ENCODE measurements around the gene OR5K4.

DNA sequence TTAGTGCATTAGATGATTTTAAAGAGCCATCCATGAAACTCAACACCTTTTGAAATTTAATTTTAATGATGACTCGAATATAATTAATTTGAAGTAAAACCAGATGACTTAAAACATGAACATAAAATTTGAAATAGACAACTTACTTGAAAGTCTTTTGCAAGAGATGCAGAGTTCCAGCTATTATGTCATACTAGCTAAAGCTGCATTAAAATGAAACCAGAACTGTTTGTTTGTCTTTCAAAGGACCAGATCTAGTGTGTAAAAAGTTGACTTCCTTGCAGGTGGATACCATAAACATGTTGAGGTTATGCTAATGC is 586.2 kb downstream of the EPHA3 start:
- RRBS: no CpG with 5 or more reads among the region's 1 CpG

DNA sequence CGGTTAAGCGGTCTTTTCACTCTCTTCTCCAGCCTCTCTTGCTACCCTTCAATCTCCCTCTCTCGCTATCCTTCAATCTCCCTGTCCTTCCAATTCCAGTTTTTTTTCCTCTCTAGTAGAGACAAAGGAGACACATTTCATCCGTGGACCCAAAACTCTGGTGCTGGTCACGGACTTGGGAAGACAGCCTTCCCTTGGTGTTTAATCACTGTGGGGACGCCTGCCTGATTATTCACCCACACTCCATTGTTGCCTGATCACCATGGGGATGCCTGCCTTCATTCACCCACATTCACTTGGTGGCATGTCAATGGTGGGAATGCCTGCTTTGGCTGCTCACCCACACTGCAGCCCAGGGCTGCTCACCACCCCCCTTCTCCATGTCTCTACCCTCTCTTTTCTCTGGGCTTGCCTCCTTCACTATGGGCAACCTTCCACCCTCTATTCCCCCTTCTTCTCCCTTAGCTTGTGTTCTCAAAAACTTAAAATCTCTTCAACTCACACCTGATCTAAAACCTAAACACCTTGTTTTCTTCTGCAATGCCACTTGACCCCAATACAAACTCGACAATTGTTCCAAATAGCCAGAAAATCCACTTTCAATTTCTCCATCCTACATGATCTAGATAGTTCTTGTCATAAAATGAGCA is 35.0 kb downstream of the PROS1 start:
- RRBS: no CpG with 5 or more reads among the region's 7 CpGs

GRCh38 chr3:95923311-95923917 is 891.0 kb upstream of the EPHA6 start:
- RRBS: no CpG with 5 or more reads among the region's 3 CpGs

DNA sequence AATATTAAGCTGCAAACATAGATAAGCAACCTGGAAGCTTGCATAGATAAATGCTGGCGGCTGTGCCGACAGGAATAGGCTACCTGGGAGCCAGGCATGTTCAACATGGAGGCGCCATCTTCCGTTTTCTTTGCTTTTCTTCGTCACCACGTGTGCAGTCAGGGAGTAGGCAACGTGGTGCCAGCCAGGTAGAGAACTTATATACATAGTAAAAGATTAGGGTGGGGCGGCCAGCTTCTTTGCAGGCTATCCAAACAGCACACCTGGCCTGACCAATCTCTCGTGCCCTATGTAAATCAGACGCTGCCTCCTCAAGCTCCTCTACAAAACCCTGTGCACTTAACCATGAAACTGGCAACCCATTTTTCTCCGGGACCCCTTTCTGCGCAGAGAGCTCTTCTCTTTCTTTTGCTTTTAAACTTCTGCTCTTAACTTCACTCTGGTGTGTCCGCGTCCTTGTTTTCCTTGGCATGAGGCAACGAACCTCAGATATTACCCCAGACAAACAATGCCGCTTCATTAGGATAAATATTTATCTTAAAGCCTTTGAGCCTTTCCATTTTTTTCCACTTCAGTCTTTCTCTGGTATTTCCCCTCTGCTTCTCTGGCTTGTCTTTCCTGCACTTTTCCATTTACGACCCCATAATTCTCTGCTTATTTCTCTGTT is 28.5 kb upstream of the OR5K4 start:
- RRBS: no CpG with 5 or more reads among the region's 17 CpGs

DNA sequence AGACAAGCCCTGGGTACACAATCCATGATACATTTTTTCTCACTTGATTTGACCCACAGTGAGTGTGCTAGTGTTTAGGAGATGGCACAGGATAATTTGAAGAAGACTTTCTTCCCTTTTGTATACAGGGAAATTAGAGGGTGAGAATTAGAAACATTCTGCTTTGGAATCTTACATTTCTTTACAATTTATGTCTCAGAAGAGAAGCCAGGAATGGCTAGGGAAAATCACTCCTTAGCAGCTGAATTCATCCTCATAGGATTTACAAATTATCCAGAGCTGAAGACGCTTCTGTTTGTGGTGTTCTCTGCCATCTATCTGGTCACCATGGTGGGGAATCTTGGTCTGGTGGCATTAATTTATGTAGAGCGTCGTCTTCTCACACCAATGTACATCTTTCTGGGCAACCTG is at the start of gene OR5K4:
TSS of gene OR5K4 (plus strand) at position 214 of the 411 bp plus-strand sequence.
- RRBS: no CpG with 5 or more reads among the region's 3 CpGs

DNA sequence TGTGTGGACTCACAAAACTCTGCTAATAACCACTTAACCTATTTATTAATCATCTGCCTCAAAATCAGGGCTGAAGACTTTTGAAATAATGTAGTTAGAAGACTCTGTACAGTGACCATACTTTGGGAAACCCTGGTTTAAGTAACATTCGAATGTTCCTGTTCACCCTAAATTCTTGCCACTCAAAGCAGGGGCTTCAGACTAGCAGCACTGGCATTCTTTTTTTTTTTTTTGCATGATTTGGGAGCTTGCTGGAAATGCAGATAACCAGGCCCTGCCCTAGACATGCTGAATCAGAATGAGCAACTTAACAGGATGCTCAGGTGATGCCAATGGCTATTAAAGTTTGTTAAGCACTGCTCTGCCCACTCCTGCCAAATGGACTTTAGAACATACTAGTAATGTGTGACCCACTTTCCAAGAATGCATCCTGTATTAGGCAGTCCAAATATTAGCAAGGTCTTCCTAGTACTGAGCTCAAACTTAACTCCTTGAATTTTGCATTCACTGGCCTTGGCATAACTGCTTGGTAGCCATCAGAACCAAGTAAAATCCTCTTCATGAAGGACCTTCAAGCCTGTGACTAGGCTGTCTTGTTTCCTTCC is 12.7 kb upstream of the ST3GAL6 start:
- RRBS: no CpG with 5 or more reads among the region's 1 CpG

DNA sequence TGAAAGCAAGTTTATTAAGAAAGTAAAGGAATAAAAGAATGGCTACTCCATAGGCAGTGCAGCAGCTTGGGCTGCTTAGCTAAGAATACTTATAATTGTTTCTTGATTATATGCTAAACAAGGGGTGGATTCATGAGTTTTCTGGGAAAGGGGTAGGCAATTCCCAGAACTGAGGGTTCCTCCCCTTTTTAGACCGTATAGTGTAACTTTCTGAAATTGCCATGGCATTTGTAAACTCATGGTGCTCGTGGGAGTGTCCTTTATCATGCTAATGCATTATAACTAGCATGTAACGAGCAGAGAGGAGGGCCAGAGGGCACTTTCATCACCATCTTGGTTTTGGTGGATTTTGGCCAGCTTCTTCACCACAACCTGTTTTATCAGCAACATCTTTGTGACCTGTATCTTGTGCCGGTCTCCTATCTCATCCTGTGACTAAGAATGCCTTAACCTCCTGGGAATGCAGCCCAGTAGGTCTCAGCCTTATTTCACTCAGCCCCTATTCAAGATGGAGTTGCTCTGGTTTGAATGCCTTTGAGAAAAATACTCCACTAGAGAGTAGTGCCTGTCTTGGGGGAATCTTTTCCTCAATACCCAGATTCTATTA is 40.9 kb upstream of the CMSS1 start:
- RRBS: no CpG with 5 or more reads among the region's 4 CpGs

- RRBS: 83% methylated on average over 1 of the region's 18 CpGs
Observed at GRCh38 chr3:99795660-99796285, 21.9 kb upstream of the CMSS1 start.

DNA sequence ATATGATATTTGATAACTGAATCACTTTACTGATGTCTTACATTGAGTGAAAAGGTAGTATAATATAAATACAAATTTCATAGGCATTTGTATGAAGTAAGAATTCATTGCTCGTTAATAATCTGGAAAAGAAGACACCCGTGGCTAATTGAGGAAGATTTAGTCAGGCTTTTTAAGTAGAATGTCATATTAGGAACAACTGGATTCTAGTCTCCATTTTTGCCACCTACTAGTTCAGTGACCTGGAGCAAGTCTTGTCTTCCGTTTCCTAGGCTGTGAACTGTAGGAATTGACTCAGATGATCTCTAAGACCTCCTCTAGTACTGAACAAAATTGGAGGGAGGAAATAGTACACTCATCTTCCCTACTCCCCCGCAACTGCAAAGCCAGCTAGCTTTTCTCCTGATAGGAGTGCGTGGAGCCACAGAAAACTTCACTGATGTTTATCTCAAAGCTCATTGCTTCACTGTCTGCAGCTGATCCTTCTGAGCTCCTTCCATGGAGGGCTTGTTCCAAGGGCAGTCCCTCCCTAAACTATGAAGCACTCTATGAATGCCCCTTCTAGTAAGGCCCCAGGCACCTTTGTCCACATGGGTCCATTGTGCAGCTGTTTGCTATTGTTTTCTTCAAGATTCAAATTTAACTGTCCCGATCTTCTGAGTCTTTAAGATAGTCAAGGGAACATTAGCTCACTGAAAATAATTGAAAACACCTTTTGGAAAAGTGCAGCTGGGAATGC is 24.5 kb downstream of the FILIP1L start:
- RRBS: no CpG with 5 or more reads among the region's 6 CpGs

GRCh38 chr3:100504150-100504532 is 11.7 kb downstream of the TMEM45A start:
- RRBS: no CpG with 5 or more reads among the region's 2 CpGs

GRCh38 chr3:100602998-100603974 is 6.1 kb upstream of the ADGRG7 start:
- RRBS: no CpG with 5 or more reads among the region's 10 CpGs

DNA sequence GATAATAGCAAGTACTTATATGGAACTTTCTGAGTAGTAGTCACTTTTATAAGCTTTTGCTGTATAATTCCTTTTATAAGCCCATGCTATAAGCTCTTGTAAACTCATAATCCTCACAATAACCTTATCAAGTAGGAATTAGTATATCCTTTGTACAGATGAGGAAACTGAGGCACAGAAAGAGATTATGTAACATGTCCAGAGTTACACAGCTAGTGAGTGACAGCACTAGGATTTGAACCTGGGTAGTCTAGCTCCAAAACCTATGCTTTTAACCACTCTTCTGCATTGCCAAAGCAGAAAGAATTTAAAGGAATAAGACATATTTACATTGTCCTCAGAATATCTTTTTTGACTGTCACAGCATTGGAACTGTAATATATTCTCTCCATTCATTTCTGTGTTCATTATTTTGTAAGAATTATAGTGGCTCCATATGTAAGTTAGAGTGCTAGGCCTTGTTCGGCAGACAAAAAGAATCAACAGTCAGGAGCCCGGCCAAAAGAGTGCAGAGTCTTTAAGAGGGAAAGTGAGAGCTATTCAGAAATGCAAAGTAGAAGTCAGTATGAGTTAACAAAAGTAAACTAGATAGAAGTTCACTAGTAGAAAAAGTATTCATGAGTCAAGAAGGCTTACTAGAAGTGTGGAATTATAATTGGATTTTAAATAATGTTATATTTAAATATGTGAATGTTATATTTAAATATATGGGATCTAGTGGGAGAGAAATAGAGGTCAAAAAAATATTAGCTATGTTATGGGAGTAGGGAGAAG is 26.2 kb downstream of the TFG start:
- RRBS: no CpG with 5 or more reads among the region's 2 CpGs

DNA sequence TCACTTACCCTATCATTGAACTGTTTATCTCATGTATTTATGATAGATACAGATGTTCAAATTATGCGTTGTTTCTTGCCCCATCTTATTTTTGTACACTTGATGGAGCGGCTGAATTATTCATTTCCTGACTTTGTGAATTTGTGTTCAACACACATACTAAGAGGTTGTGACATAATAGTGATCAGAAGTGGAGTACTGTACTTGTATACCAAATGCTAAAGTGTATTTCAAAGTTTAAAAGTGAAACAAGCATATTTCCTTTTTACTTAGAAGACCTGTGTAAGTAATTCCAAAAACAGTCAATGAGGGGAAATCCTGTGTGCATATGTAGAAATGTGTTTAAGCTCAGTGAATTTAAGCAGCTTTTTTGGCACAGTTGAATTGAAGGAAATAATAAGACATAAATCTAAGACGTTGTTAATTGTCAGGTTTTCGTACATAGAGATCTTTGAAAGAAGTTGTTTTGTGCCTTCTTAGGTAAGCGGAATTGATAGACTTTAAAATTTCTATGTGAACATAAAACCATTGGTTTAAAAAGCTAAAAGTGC is 1.8 kb downstream of the NFKBIZ start:
- RRBS: no CpG with 5 or more reads among the region's 5 CpGs

DNA sequence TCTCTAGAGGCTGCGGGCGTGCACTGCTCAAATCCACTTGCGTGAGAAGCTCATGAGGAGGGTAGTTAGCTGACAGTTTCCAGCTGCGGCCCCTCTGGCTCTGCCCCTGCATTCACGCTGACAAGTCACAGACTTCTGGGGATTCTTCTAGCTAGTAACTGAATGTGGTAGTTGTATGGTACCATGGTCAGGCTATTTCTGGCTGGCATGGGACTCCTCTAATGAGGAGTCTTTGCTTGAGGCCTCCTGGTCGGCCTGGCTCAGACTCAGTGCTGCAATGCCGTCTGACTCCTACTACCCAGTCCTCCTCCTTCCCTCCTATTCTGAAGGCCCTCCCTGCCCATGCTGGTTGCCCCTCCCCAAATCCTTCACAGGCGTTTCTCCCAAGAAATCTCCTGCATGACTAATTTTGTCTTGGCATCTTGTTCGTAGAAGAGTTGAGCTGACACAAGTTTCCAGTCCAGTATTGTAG is 115.4 kb downstream of the NFKBIZ start:
- RRBS: no CpG with 5 or more reads among the region's 9 CpGs

DNA sequence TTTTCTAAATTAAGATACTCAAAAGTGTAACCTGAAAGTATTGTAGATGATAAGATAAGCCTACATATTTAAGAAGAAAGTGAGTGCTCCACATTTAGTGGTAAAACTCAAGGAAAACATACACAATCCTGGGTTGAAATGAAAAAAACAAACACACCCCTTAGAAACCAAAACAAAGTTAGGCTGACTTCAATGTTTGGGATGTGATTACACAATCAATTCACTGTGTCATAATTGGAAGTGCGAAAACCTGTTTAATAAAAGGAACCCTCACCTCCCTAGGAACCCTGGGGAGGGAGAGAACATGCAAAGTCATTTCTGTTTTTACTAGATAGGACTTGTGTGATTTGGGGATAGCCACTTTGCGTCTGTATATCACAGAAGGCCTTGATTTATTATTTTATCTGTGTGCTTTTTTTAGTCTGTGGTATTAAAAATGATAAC is 274.9 kb downstream of the NFKBIZ start:
- RRBS: no CpG with 5 or more reads among the region's 2 CpGs

- RRBS: no CpG with 5 or more reads among the region's 9 CpGs
Observed at GRCh38 chr3:102673675-102674179, 238.9 kb downstream of the ZPLD1 start.

GRCh38 chr3:104522071-104522628 is 844.6 kb upstream of the ALCAM start:
- RRBS: no CpG with 5 or more reads among the region's 11 CpGs